Peritoneum (tissue), 1 donor: ENCODE data around the genes RPS19BP1 and ADSL.

DNA sequence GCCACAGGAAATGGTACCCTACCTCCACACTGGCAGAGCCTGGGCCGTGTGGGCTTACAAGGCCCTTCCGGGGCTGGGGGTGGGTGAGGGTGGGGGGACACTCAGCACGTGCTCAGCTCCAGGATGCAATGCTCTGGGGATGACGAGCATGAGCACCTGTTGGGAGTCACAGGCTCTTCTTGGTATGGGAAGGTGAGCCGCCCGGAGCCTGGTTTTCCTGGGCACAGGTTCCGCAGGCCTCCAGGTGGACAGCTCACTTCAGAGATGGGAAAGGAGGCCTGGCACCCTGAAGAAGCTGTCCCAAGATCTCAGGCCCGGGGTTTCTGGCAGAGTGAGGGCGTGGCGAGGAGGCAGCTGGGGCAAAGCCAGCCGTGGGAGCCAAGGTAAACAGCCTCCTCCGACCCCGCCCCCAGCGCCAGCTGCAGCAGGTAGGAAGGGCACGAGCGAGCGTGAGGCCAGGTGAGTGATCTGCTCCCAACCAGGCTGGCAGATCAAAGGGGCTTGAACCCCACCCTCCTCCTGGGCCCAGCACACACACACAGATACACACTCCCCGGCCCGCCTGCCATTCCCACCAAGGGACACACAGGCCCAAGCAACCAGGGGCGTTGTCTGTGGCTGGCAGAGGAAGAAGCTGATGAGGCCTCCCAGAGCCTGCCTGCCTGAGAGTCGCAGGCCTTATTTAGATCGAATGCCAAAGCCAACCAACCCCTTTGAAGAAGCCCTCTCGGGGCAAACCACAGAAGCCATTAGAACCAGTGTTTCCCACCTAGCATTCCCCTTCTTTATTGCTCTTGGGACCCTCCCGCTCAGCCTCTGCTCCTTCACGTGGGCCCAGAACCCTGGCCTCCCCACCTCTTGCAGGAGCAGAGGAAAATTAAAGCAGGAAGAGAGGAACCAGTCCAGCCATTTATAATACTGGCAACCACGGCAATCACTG is 5.2 kb downstream of the PDGFB start:
- PRO-cap: no peak

DNA sequence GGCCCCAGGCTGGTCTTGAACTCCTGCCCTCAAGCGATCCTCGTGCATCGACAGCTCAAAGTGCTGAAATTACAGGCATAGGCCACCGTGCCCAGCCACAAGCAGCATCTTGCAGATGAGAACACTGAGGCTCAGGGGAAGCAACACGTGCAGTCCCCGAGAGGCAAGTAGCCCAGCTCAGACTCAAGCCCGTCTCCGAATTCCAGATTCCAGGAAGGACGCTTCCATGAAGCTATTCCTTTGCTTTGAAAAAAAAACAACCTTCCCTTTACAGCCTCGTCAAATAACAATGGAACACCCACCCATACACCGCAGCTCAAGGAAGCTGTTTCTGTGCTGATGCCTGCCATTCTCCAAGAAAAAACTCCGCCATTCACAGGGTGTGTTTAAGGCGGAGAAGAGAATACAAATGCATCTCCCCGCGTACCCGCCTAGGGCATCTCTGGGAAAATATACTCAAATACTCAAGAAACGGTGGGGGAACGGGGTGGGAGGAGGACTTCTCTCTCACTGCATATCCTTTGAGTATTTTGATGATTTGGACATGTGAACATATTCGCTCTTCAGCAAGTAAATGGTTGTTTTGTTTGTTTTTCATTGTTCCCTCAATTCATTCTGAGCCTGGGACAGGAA is 34.7 kb upstream of the PDGFB start:
- PRO-cap: no peak

DNA sequence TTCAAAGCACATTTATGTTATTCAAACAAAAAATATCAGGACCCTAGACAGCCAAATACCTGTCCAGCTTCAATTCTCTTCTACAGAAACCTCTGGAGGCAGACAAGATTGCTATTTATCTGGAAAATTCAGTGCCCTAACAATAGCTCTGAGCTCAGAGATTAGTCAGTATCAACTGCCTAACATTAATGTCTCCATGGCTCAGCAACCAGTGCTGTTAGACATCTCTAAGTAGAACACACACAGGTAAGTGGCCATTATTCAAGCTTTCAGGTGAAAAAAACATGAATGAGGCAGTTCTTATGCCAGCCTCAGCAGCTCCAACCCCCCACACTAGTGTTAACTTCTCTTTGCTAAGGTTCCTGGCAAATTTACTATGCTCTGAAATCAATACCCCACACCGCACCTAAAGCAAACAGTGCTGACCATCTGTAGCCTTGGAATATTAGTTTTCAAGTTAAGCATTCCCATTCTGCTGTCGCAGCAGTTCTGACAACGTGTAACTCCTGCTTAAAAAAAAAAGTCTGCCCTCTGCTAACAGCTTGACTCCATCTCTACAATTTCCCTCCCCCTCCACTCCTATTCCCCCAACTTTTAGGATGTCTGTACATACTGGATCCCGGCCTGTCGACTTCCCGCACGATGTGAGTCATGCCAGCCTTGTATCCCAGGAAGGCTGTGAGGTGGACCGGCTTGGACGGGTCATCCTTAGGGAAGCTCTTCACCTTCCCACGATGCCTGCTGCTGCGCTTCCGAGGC is 1.5 kb downstream of the RPL3 start:
- PRO-cap: no peak

GRCh38 chr22:39414204-39414921 is 14.8 kb downstream of the TAB1 start:
- PRO-cap: no peak

DNA sequence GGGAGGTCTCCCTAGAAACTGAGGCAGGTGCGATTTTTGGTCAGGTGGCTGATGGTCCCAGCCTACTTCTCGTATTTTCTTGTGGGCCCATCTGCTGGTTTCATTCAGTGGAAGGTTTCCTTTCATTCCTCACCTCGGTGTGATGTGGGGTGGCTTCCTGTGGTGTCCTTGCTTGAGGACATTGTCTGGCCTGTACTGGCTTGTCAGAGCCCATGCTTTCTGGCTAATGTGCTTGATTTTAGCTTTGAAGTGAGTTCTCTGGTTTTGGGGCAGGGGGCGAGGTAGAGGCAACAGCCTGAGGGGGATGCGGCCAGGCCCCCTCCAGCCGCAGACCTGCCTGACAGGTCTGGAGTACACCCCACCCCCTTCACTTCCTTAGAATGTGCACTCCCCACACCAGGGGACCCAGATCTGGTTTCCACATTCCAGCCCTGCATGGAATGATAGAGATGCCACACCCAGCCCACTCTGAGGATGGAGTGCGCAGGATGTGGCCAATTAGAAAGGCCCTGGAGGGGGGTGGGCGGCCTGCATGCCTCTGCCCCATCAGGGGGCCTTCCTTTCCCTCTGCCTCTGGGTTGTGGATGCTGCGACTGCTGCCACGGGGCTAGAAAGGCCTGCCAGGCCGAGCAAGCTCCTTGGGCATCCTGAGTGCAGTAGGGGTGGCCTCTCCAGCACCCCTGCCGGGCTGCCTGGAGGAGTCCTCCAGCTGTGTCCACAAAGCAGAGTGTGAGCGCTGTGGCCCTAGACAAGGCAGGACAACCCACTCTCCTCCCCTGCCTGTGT is 28.3 kb upstream of the MGAT3 start:
- PRO-cap: no peak

GRCh38 chr22:39462408-39462840 is 5.6 kb downstream of the MGAT3 start:
- PRO-cap: no peak

GRCh38 chr22:39489976-39490772 is 11.9 kb upstream of the MIEF1 start:
- PRO-cap: no peak

GRCh38 chr22:39522001-39522523 is 1.7 kb downstream of the ATF4 start:
- PRO-cap: no peak

GRCh38 chr22:39532064-39533226 is at the start of gene RPS19BP1:
TSS of gene RPS19BP1 (minus strand) at chr22:39532748.
- PRO-cap: unidirectional peak, minus-strand start at chr22:39532709

DNA sequence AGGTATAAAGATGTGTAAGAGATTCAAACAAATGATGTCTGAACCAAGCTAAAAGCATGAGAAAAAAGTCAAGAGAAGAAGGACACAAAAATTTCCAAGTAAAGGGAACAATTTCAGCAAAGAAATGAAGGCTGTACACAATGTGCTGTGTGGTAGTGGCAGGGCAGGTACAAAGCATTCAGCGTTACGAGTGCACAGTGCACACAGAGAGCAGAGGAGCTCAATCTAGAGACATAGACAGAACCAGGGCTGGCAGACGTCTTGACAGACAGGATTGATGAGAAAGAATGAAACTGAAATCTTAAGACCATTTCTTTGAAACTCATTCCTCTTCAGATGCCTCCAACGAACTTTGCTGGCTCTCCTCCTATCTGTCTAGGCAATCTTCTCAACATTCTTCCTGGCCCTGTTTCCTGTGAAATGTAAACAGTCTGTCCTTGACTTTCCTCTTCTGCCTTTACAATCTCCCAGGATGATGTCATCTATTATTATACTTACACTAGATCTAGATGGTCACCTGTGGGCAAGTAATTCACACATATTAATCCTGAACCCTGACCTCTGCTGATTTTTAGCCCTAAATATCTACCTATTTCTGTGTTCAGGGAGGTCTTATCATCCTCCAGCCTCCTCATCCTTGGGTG is 119.6 kb downstream of the ENTHD1 start:
- PRO-cap: no peak

DNA sequence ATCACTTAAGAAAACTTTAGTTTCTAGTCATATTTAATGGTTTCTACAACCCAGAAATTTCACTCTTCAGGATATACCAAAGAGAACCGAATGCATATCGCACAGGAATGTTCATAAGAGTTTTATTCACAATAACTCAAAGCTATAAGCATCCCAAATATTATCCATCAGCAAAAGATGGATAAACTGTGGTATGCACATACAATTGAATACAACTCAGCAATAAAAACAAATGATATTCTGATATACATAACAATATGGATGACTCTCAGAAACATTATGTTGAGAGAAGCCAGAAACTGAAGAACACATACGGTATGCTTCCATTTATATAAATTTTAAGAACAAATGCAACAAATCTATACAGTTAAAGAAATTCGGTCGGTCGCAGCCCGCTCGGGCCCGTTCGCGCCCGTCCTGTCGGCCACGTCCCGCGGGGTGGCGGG is 18.6 kb downstream of the ENTHD1 start:
- PRO-cap: no peak

GRCh38 chr22:39952296-39952863 is 7.8 kb upstream of the TMA7B start:
- PRO-cap: no peak

- PRO-cap: no peak
These were observed 12.3 kb downstream of the TMA7B start for GRCh38 chr22:39972267-39973116.

DNA sequence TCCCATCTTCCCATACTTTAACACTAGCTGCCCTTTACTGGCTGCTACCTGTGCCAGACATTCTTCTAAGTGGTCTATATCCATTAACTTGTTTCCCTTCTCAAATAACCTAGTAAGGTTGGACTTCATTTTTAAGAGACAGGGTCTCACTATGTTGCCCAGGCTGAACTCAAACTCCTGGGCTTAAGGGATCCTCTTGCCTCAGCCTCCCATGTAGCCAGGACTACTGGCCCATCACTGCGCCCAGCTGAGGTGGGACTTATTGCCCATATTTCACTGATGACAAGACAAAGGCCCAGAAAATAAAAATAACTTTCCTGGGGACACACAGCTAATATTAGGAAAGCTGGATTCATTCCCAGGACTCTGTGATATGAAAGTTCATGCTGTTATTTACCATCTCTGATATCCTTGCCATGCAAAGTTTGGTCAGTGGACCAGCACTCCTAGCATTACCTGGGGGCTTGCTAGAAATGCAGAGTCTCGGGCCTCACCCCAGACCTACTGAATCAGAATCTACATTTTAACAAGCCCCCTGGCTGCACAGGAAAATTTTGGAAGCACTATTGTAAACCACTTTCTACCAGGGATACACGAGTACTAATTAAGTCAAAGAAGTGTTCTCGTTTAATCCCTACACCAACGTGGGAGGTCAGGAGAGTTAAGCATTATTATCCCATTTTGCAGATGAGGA is 2.7 kb upstream of the FAM83F start:
- PRO-cap: no peak

DNA sequence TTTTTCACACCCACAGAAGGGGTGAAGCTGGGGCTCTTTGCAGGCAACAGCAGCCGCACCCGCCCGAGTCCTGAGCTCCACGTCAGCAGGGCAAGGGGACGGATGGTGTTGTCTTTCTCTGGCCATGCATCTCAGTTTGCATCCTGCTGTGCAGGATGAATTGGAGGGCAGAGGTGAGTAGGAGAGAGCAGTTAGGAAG is 14.4 kb downstream of the FAM83F start:
- PRO-cap: no peak

DNA sequence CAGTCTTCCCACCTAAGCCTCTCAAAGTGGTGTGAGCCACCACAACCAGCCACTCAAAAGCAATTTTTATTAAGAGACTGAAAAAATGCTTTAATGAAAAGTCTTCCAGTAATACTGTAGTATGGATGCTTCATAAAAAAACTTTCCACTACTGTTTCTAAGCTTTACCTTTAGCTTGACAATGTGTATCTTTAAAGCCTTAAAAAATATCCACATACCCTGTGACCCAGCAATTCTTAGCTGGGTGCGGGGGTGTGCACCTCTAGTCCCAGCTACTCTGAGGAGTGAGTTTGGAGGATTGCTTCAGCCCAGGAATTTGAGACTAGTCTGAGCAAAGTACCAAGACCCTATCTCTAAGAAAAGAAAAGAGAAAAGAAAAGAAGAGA is 81.9 kb downstream of the FAM83F start:
- PRO-cap: no peak

GRCh38 chr22:40185507-40186294 is 8.0 kb downstream of the TNRC6B start:
- PRO-cap: no peak

GRCh38 chr22:40196607-40197242 is 19.0 kb downstream of the TNRC6B start:
- PRO-cap: no peak

- PRO-cap: no peak
These were observed 57.1 kb upstream of the ADSL start for GRCh38 chr22:40289215-40289652.

DNA sequence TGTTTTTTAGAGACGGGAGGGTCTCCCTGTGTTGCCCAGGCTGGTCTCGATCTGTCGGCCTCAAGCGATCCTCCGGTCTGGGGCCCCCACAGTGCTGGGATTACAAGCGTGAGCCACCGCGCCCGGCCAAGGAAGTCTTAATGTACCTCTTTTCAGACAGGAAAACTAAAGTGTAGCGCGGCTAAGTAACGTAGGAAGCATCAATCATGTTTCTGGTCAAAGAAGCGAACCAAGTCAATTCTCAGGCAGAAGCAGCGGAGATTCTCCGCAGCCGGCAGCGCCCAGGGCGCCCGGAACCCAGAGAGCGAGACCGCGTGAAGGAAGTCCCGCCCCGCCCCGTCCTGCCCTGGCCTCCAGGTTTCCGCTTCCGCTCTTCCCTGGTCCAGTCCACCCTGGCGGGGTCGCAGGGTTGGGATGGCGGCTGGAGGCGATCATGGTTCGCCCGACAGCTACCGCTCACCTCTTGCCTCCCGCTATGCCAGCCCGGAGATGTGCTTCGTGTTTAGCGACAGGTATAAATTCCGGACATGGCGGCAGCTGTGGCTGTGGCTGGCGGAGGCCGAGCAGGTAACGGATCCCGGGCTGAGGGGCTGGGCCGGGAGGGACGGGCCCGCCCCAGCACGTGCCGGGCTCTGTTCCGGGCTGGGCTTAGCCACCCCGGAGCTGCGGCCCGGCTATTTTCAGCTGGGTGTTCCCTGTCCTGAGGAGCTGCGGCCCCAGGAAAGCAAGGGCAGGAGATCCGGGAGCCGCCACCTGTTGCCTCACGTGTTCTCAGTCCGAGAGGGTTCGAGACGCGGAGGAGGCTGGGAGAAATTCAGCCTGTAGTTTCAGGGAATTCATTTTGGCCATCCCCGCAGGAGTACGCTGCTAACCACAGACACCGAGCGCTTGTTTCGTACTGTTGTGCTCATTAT is at the start of gene ADSL:
TSS of gene ADSL (plus strand) at position 356 of the 914 bp plus-strand sequence.
- PRO-cap: bidirectional peak, plus-strand start at position 385 of the sequence, minus-strand start at position 292 of the sequence